Skeletal muscle cell (primary cell): ENCODE data around the genes CTPS2, TXLNG, BEND2 and PDHA1.

GRCh38 chrX:16125714-16126281 is 2.4 kb downstream of the GRPR start:
- RRBS, result no CpG with 5 or more reads among the region's 6 CpGs

GRCh38 chrX:16712283-16713098 is at the start of gene CTPS2:
TSS of gene CTPS2 (minus strand) at chrX:16712669.
- RRBS, result 1% methylated on average over 23 of the region's 49 CpGs

- RRBS, result no CpG with 5 or more reads among the region's 6 CpGs
These were observed 20.1 kb downstream of the SYAP1 start for GRCh38 chrX:16739402-16739961.

DNA sequence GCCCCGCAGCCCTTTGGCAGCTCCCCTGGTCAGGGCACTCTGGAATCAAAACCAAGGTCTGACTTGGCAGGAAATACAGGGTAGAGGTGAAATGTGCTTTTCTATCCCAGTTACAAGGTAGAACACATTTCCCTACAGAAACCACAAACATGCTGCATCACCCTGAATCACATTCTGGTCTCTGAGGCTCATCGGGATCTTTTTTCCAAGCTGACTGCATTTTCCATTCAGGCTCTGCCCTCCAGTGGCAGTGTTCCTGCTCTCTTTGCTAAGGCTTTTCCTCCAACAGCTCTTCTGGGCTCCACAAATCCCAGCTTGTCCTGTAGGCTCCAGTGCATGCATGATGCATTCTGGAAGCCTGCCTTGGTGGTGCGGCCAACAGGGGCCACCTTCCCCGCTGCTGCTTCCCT is 24.5 kb downstream of the SYAP1 start:
- RRBS, result no CpG with 5 or more reads among the region's 4 CpGs

- RRBS, result 1% methylated on average over 37 of the region's 100 CpGs
These were observed at the start of gene TXLNG for GRCh38 chrX:16786373-16787239. TSS of gene TXLNG (plus strand) at chrX:16786466.

DNA sequence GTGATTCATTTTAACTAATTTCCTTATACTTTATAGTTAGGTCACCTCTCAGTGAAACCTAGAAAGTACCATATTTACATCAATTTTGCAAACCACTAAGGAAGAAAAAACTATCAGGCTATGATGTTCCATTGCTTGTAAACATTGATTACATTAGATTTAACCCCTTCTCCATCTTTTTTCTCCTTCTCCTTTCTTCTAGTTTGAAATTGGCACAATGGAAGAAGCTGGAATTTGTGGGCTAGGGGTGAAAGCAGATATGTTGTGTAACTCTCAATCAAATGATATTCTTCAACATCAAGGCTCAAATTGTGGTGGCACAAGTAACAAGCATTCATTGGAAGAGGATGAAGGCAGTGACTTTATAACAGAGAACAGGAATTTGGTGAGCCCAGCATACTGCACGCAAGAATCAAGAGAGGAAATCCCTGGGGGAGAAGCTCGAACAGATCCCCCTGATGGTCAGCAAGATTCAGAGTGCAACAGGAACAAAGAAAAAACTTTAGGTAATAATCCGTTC is 32.2 kb downstream of the TXLNG start:
- RRBS, result no CpG with 5 or more reads among the region's 3 CpGs

- RRBS, result no CpG with 5 or more reads among the region's 1 CpG
These were observed 201.8 kb upstream of the NHS start for GRCh38 chrX:17173311-17173529.

- RRBS, result under 1% methylated on average over 21 of the region's 43 CpGs
These were observed 733 bp downstream of the NHS start for GRCh38 chrX:17375785-17376080.

GRCh38 chrX:17527773-17528820 is 153.1 kb downstream of the NHS start:
- RRBS, result no CpG with 5 or more reads among the region's 8 CpGs

DNA sequence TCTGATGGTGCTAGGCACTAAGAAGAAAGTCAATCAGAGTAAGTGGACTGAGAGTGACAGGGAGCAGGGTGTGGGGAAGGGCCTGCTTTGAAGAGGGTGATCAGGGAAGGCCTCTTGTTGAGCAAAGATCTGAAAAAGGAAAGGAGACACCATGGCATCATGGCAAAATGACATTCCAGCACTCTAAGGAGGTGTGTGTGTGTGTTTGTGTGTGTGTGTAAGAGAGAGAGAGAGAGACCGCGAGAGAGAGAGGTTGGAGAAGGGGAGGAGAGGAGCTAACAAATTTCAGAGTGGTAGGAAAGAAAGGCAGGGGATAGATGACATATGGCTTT is 39.8 kb downstream of the RAI2 start:
- RRBS, result no CpG with 5 or more reads among the region's 2 CpGs

DNA sequence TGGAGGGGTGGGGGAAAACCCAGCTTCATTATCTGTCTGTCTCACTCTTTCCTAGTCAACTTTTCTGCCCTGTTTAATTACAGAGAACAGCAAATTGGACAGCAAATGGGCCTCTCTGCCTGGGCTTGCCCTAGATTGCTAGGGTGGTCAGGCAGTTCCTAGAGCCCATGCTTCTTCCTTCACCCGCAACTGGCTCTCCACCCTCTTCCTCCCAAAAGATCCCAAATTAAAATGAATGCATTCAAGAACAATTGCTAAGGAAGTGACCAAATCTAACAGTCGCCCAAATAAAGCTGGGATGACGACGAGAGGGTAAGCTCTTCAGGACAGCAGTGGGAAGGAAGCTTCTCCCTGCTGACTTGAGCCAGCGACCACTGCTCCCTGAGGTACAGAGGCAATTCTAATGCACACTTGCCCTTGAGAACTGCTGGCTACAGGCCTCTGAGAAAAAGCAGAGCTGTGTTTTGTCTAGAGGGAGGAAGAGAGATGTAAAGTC is 12.3 kb downstream of the RAI2 start:
- RRBS, result no CpG with 5 or more reads among the region's 5 CpGs

DNA sequence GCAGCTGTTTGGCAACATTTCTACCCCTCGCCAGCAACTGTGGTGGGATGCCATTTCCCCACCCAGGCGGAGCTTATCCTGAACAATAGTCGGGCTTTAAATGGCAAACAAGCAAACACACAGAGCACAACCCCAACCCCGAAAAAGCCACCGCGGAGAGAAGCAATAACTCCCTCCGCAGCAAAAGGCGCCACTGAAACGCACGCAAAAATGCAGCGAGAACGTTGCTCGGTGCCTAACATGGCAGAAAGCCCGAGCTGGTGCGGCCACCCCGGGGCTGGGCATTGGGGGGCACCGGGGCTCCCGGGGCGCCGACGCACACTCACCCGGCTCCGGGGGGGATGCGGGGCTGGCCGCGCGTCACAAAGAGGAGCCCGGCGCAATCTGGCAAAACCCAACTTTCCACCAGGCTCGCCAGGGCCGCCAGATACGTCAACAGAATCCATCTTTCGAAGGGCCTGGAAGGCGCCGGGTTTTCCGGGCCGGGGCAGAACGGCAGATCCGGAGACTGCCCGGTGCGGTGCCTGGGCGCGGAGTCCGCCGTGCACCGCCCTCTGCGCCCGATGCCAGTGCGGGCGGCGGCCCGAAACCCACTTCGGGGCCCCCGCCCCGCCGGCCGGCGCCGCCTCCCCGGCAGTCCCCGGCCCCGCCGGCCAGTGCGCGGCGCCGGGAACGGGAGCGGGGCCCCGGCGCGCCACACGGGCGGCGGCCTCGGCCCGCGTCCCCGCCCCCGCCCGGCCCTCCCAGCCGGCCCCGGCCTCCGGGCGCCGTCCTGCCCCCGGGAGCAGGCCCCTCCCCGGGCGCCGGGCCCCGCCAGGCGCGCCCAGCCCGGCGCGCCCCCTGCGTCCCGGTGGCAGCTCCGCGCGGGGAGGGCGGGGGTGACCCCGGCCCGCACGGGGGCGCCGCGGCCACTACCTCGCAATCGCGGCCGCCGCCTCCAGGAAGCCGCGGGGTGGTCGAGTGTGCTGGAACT is 629 bp downstream of the RAI2 start:
- RRBS, result under 1% methylated on average over 33 of the region's 116 CpGs

DNA sequence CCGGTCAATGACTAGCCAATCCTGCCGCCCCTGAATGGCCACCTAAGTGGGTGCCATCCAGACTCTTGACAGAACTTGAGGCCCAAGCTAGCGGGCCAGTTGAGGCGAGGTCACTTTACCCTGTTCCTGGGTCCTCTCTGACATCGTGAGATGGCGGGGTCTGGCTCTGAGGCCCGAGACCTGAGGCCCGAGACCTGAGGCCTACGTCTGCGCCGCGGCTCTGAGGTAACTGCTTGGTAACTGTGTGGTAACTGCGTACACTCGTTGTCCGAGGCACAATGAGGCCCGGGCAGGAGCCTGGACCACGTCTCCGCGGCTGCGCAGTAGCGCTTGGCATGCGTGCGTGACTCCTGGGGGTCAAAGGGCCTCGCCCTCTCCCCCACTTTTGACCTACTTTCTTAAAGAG is at the start of gene BEND2:
Gene BEND2 (minus strand): TSS at position 280 of the 406 bp plus-strand sequence.
- RRBS, result 100% methylated on average over 1 of the region's 24 CpGs

GRCh38 chrX:18633094-18633624 is 38.7 kb downstream of the RS1 start:
- RRBS, result no CpG with 5 or more reads among the region's 3 CpGs

DNA sequence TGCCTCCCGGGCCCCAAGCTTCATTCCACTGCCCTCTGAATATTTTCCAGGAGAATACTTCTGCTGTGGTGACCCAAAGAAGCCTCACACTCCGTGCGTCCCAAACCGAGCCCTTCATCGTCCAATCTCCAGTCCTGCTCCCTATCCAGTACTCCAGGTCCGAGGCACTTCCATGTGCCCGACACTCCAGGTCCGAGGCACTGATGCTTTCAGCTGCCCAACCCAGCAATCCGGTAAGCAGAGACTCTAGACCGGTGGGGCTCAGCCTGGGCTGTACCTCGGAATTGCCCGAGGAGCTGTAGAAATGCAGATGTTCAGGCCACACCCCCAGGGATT is 21.6 kb downstream of the RS1 start:
- RRBS, result no CpG with 5 or more reads among the region's 12 CpGs

GRCh38 chrX:19142549-19142753 is 20.2 kb upstream of the ADGRG2 start:
- RRBS, result no CpG with 5 or more reads among the region's 3 CpGs

GRCh38 chrX:19343515-19344423 is at the start of gene PDHA1:
TSS of gene PDHA1 (plus strand) at chrX:19343927.
- RRBS, result under 1% methylated on average over 22 of the region's 83 CpGs

DNA sequence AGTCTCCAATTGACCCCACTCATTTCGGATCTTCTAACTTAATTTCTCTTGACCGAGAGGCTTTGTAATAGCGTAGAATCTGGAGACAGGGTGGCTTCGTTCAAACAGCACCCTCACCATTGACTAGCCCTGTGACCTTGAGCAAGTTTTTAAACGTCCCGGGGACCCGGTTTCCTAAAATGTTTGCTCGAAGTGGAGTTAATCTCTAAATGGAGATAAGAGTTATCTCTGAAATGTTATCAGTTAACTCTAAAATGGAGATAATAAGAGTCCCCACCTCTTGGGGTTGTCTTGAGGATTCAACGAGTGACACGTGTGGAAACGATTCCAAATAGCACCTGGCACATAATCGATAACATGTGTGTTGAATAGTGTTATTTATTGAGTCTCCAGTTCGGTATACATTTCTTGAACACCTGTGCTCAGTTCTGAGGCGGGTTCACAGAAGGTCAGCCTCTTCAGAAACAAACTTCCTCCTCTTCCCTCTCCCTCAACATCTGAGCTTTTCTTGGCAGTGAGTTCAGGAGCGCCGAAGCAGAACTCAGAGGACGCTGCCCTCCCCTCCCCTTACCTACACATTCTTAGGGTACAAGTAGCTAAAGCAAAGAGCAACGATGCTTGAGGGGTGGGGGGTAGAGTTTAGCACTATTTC is 823 bp downstream of the PDHA1 start:
- RRBS, result no CpG with 5 or more reads among the region's 18 CpGs

GRCh38 chrX:19513680-19514425 is 1.5 kb downstream of the MAP3K15 start:
- RRBS, result no CpG with 5 or more reads among the region's 16 CpGs

- RRBS, result no CpG with 5 or more reads among the region's 11 CpGs
These were observed 30.5 kb upstream of the MAP3K15 start for GRCh38 chrX:19545855-19546208.